Measurements from ENCODE around the genes NAT8L, FAM193A and MFSD10.

GRCh38 chr4:2036136-2036740, 5.6 kb upstream of the C4orf48 start:
- PRO-cap, 2 experiments, result no peak in any of the 2 experiments

- PRO-cap, 2 experiments, result no peak in any of the 2 experiments
Measured at GRCh38 chr4:2058271-2059390, at the start of gene NAT8L. TSS of gene NAT8L (plus strand) at chr4:2059327.

DNA sequence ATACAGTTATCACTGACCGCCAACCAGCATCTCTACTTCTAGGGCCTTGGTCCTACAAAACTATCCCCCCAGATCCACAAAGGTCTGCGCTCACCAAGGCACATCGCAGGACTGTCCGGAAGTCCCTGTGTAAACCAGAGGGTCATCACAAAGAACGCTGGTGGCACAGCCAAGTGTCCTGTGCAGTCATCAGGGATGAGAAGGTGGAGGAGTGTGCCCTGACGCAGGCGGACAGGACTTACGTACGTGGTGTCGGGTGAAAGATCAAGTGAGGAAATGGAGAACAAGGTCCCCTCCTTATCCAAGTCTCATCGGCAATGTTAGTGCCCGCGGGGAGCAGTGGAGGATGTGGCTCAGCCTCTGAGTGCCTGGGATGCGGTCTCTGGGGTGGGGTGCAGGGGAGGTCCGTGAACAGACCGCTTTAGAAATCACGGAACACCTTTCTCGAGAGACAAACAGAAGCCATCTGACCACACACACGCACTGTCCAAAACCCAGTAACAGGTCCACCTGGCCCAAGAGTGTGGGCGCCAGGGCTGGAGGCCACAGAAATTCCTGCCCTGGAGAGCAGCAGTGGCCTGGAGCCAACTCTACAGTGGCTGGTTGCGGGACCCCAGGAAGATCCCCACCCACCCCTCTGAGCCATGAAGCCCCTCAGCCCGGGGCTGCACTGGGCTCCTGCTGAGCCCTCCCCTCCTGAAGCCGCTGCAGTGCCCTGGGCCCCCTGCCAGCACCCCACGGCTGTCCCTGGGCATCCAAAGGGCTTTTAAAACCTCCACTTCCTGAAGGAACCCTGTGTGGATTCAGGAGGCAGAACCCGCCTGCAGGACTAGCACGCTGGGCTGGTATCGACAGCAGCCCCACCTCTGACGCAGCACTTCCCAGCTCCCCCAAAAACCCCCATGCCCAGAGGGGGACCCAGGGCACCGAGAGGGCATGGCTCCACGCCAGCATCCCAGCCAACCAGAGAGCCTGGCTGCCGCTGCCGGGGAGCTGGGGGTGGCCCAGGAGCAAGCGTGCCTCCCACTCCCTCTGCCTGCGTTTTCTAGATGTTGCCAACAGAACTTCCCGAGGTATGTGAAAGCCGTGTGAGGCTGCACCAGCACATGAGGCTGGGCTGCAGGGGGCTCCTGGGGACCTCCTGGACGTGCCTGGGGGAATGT, 6.6 kb downstream of the MXD4 start:
- PRO-cap, 2 experiments, result no peak in any of the 2 experiments

DNA sequence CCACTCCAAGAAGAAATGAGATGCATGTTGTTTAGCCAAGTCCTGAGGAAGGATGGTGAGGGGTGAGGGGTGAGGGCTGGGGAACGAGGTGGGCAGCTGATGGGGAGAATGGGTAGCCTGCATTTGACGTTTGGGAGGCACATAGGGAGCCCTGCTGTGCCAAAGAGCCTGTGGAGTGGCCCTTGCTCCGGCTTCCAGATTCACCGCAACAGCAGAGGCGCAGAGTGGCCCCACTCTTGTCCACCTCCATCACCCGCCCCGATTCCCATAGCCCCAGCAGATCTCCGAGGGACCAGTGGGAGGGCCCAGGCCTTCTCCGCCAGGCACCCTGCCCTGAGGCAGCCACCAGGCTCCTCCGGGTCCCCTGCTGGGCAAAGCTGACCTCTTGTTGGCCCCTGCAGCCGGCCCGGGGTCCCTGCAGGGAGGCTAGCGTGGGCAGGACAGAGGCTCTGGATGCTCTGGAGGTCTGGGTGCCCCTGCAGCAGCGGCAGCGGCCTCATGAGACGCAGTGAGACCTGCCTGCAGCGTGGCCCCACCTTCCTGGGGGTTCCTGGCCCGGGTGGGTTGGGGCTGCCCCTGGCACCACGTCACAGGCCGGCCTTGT, 8.3 kb upstream of the MXD4 start:
- PRO-cap, 2 experiments, result no peak in any of the 2 experiments

- PRO-cap, 2 experiments, result no peak in any of the 2 experiments
Measured at GRCh38 chr4:2387009-2387661, 31.3 kb downstream of the ZFYVE28 start.

DNA sequence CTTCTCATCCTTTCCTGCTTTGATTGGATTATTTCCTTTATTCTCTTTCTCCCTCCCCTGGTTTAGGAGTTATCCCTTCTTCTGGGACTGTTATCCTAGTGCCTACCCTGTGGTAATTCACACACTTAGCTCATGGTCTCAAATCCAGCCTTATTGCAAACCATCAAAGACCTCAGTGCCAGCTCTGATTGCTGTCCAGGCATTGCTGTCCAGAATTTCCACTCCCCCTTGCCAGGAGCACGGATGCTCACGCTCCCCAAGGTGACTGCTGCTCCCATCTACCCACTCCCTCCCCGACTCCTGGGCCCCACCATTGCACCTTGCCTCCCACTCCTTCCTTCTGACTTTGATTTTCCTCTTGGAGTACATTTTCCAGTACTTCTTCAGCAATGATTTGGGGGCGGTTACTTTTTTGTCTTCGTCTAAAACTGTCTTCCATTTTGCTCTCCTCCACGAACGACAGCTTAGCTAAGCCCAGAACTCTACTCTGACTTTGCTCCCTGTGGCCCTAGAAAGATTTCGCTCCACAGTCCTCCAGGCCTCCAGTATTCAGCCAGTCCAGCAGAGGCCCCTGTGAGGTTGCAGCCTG, 11.5 kb downstream of the ZFYVE28 start:
- PRO-cap, 2 experiments, result no peak in any of the 2 experiments

- PRO-cap, 2 experiments, result peak in 2 of 2 experiments; most common plus-strand start chr4:2469748 (in 2); most common minus-strand start chr4:2469749 (in 1)
Measured at GRCh38 chr4:2469334-2470334, 728 bp downstream of the RNF4 start.

GRCh38 chr4:2478256-2479012, 9.5 kb downstream of the RNF4 start:
- PRO-cap, 2 experiments, result peak in 2 of 2 experiments; most common plus-strand start chr4:2478592 (in 2)

DNA sequence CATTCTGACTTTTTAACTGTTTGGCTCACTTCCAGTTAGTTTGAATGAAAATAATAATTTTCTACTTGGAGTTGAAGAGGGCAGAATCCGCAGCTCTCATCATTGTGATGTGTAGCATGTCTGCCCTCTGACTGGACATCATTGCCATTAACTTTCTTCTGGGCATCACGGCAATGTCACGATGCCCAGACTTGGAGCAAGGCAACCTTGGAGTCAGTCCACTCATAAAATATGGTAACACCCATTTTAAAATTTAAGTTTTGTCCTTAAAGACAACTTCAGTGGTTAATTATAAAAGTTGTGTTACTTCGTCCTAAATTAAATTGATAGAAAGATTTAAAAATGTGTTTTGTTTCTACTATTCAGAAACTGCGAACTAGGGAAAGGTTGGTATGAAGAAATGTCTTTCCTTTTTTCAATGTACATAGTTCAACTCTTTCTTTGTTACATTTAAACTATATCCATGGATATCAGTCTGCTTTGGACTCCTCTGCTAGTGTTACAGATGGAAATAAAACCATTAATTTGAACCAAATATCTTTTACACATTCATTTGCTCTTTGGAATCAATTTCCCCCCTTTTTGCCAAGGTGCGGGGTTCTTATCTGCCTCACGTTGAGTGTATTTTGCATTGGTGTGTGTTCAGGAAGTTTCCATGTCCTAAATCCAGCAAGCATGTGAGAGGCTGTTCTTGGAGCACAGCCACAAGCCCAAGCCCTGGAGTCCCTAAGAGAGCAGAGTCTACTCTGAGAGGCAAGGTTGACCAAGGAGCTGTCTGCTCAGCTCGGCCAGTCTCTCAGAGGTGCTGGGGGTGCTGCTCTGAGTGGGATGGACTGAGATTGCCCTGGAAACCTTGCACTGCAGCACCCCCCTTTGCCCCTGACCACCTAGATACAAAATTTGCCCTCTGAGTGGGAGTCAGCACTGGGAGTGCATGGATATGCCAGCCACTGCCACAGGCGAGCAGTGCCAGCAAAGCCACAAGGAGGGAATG, 20.8 kb upstream of the FAM193A start:
- PRO-cap, 2 experiments, result peak in 1 of 2 experiments; most common plus-strand start position 747 of the sequence (in 1)

GRCh38 chr4:2535934-2536803, at the start of gene FAM193A:
TSS of gene FAM193A (plus strand) at chr4:2536647.
- PRO-cap, 2 experiments, result peak in 2 of 2 experiments; most common plus-strand start chr4:2536670 (in 2); most common minus-strand start chr4:2536288 (in 2)

DNA sequence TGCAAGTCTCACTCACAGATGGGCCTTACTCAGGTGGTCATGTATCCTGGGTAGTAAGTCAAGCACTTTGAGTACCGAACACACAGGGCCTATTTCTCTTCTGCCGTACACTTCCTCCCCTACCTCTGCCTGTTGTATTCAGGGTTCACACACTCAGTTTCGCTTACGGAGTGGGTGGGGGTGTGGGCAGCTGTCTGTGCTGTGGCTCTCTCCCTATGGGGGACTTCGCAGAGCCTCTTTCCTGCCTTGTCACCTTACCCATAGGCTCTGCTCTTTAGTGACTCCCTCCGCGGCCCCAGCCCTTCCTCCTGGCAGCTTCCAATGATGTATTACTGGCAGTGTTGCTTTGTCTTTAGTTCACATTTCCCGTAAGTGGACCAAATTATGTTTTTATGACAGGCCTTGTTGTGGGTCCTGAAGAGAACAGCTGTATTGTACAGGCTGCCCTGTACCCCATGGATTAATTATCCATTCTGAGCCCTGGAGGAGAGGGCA, 34.4 kb downstream of the FAM193A start:
- PRO-cap, 2 experiments, result peak in 2 of 2 experiments; most common plus-strand start position 158 of the sequence (in 1); most common minus-strand start position 102 of the sequence (in 1)

DNA sequence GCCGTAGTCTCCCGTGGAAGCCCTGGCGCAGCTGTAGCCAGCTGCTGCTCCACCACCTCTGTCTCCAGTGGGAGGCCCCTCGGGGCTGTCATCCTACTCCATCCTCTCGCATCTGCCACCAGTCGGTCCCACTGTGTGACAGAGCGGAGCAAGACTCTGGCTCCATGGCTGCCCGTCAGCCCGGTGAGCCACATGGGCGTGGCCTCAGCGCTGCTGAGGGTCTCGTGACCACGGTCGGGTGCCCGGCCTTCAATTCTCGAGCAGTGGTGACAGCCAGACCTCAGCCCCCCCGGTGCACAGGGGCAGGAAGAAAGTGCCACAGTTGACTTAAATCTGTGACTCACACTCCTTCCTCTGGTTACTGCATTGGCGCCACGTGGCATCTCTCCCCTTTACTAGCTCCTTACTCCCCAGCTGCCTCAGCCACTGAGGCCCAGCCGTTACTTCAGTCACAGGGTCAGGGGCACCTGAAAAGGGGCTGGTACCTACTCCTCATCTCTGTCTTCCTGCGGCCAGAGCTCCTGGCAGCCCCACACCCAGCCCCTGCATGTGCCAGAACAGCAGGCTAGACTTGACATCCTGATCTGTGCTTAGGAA, 66.3 kb downstream of the TNIP2 start:
- PRO-cap, 2 experiments, result no peak in any of the 2 experiments

DNA sequence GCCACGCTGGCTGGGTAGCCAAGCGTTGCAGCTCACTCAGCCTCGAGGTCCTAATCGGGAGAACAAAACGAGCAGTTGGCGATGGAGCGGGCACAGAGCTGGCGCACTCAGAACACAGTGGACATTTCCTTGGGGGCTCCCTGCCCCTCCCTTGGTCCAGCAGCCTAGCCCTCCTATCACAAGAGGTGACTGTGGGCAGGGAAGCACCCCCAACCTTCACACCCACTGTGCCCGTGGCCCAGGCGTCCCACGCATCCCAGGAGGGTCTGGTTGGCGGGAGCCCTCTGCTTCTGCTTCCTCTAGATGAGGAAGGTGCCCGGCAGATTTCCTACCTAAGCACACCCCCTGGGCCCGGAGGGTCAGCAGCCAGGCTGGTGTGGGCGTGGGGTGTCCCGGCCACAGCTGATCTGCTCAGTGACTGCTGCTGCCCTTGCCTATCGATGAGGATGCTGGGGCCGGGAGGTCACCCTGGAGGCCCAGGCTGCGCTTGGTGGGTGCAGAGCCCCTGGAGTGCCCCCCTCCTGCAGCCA, 12.0 kb downstream of the SH3BP2 start:
- PRO-cap, 2 experiments, result no peak in any of the 2 experiments

DNA sequence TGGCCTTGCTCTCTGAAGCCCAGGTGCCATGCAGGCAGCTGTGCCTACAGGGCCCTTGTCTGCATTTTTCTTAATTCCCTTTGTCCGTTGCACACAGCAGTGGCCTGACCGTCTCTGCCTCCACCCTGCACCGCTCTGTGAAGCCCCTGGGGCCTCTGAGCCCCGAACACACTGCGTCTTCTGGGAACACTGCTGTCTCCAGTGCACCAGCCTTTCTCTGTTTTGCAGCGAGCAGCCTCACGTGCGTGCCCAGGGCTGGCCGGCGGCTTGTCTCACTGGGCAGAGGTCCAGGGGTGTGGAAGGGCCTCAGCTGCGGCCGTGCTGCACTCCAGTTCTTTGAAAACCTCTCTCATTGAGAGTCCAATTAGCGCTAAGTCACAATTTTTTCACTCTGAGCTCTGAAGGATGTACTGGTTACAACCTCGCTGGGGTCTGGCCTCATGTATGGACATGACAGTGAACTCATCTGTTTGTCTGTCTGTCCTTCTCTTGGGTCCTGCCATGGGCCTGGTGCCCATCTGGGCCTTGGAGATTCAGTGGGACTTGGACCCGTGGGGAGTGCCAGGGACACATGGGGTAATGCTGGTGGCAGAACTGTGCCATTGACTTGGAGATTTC, 14.1 kb downstream of the SH3BP2 start:
- PRO-cap, 2 experiments, result no peak in any of the 2 experiments

- PRO-cap, 2 experiments, result no peak in any of the 2 experiments
Measured at GRCh38 chr4:2844131-2844891, 667 bp downstream of the ADD1 start.

DNA sequence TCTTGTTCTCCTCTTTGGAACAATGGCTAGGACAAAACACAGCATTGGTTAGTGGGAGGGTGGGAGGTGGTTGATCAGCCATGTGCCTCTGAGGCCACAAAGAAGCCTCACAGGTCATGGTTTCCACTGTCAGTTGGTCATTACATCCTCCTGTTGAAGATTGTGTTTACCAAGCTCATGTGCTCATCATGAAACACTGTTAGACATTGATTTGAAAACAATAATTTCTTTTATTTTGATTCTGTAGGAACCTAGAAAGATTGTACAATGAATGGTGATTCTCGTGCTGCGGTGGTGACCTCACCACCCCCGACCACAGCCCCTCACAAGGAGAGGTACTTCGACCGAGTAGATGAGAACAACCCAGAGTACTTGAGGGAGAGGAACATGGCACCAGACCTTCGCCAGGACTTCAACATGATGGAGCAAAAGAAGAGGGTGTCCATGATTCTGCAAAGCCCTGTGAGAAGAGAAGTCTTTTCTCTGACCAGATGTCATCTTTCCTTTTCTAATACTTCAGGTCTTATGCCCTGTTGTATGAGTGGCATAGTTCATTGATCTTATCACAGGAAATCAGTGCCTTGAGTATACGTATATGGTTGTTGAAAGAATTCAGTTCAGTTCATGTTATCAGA, 32.1 kb downstream of the ADD1 start:
- PRO-cap, 2 experiments, result no peak in any of the 2 experiments

GRCh38 chr4:2898057-2898659, 36.5 kb downstream of the MFSD10 start:
- PRO-cap, 2 experiments, result no peak in any of the 2 experiments

GRCh38 chr4:2934705-2935064, at the start of gene MFSD10:
TSS of gene MFSD10 (minus strand) at chr4:2934825.
- PRO-cap, 2 experiments, result peak in 2 of 2 experiments; most common plus-strand start chr4:2934916 (in 2); most common minus-strand start chr4:2934825 (in 2)

DNA sequence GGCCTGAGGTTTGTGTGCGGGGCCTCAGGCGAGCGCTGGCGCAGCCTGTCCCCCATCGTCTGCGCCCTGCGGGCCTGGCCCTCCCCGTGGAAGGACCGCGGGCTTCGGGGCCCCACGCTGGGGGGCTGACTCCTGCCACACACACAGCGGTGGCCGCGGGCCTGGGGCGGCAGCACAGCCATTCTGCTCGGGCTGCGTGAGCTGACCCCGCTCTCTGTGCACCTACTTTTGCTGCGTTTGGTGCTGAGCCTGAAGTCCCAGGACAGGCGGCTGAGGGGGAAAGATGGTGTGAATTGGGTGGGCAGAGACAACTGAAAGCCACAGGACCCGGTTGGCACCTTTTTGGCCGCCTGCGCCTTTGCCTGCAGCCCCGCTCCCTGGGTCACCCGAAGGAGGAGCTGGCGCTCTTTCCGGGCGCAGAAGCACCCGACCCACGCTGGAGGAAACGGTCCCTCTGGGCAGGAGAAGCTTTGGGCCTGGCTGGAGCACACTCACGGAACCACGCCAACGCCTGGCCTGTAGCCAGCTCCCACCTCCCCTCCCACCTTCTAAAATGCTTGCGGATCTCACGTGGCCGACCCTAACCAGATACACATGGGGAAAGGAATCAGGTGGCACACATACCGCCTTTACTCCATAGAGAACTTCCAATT, 580 bp upstream of the MFSD10 start:
- PRO-cap, 2 experiments, result peak in 2 of 2 experiments; most common plus-strand start position 411 of the sequence (in 1); most common minus-strand start position 313 of the sequence (in 2)

- PRO-cap, 2 experiments, result peak in 2 of 2 experiments; most common plus-strand start chr4:2942751 (in 2); most common minus-strand start chr4:2942749 (in 2)
Measured at GRCh38 chr4:2942064-2943174, 7.8 kb upstream of the MFSD10 start.

All from cytotoxic T cell (primary cell).